SEM (cell line): ENCODE data around the gene CCDC146.

GRCh38 chr7:76185222-76186056, 16.3 kb upstream of the SRRM3 start:
- PRO-cap: no peak

GRCh38 chr7:76233709-76234654, 32.3 kb downstream of the SRRM3 start:
- PRO-cap: no peak

- PRO-cap: no peak
Observed at GRCh38 chr7:76282429-76283190, 19.9 kb upstream of the HSPB1 start.

GRCh38 chr7:76291385-76292457, 10.8 kb upstream of the HSPB1 start:
- PRO-cap: bidirectional peak, plus-strand start at chr7:76291832, minus-strand start at chr7:76291684; unidirectional peak, minus-strand start at chr7:76292273

- PRO-cap: bidirectional peak, plus-strand start at chr7:76318304, minus-strand start at chr7:76318042; bidirectional peak, plus-strand start at chr7:76318824, minus-strand start at chr7:76318797; unidirectional peak, minus-strand start at chr7:76318868
Observed at GRCh38 chr7:76318153-76319341, 16.1 kb downstream of the HSPB1 start.

GRCh38 chr7:76328394-76329213, 26.1 kb downstream of the HSPB1 start:
- PRO-cap: no peak

DNA sequence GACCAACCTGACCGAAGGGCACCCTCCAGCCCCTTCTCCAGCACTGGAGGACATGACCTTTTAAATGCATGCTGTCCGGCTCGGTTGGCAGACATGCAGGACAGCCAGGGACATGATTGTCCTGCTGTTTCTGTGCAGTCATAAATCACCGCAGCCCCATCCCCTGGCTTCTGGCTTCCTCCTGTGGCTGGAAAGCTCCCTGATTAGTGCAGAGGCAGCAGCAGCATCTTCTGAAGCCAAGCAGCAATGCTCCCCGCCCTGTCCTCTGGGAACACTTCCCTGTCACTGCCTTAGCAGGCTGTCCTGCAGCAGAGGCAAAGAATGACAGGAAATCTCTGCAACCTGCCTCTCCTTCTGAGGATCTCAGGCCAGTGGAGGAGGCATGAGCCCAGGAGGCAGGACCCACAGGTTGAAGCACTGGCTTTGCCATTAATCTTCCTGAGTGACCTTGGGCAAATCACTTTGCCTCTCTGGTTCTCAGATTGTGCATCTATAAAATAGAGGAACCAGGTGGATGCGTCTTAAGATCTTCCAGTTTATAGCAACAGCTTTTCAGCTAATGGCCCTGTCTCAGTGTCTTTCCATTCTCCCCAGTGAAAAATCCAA, 7.2 kb upstream of the YWHAG start:
- PRO-cap: no peak

GRCh38 chr7:76373107-76373626, 14.4 kb upstream of the YWHAG start:
- PRO-cap: no peak

DNA sequence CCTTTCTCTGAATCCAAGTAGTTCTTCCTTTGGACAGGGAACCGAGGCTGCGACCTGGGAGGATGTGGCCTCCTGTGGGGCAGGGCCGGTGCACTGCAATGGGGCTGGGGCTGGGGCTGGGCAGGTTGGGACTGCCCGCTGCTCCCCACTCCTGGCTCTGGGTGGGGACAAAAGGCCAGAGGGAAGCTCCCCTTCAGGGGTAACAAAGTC, 853 bp downstream of the UPK3B start:
- PRO-cap: no peak

DNA sequence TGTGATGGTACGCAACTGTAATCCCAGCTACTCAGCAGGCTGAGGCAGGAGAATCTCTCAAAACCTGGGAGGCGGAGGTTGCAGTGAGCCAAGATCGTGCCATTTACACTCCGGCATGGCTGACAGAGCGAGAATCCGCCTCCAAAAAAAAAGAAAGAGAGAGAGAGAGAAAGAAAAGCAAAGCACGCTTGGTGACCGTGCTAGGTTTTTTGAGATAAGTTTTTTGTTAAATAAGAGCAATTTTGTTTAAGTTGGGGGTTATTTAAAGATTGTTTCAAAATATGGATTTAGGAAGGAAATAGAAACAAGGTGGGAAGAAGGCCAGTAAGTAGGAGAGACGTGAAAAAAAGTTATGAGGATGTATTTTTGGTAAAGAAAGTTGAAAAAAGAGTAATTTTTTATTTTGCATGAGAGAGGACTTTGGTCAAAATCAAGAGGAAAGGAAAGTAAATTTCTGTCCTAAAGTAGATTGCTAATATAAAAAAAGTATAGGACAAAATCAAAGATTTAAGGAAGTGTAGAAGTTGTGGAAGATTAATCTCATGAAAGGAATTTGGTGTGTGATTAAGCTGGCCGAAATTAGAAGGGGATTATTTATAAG, 3.3 kb downstream of the POMZP3 start:
- PRO-cap: no peak

DNA sequence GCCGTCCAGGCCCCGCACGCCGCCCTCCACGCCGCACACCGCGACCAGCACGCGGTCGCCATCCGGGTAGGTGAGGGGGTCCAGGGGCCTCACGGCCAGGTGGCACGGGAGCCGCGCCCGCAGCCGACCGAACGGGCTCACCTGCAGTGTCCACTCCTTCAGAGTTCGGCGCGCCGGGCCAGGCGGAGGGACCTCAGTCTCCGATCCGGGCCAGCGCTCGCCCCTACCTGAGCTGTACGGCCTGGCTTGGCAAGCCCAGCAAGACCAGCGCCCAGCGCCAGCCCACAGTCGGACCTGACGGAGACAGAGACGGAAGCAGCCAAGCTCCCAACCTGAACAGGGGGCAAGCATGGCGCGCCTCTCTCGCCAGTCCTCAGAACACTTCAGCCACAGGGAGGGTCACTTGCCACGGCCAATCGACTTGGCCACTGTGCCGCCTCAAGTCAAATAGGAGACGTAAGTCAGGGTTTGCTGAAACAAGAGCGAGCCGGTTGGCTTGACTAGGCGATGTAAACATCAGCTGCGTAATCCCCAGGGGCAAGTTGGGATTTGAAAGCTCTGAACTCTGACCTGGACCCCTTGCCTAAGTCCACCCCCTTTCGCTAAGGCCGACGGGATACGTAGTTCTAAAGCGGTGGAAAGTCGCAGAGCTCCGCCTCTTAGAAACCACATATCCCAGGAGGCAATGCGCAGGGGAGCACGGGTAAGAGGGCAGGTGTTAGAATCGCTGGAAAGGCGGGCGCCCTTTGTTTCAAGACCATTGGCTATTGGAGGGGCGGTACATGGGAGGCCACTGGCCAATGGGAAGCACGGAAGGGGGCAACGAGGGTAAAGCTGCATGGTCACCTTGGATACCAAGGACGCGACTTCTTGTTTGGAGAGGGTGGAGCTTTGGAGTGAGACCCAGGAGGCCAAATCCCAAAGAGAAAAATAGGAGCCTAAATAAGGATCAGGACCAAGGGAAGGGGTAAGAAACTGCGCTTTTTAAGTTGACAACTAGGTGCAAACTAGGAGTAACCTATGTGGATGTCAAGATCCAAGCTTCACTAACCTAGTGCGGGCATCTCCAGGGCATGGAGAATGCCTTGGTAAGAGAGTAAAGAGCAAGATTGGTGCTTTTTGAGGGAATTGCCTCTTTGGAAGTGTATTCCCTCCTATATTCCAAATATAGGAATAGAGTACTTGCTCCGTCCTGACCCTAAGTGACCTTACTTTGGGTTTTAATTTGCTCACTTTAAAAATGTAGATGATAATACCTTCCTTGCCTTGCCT, at the start of gene CCDC146:
Gene CCDC146, plus strand, starts transcription at position 850 of the 1,272 bp plus-strand sequence.
- PRO-cap: no peak

GRCh38 chr7:77337967-77338665, 78.0 kb downstream of the GSAP start:
- PRO-cap: no peak

DNA sequence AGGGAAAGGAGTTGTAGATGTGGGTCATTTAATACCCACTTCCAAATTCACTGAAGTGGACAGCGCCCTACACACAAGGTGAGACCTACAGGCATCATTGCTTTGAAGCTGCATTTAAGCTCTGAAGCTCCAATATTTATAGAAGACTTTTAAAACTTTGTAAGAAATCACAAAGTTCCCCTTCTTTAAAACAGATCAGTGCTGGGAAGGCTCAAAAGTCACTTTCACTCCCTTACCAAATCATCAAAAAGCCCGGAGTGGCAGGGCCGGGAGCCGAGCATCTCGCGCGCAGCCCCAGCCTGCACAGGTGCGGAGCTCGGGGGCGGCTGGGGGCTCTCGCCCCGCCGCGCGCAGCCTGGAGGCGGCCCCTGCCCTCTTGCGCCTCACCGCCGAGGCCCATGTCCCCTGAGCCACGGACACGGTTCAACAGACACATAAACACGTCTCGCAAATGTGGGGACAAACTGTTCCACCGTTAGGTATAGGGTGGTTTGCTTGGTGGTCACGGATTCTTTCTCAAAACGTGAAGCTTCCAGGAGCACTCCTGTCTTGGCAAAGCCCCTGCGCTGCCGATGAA, 790 bp downstream of the GSAP start:
- PRO-cap: no peak

- PRO-cap: bidirectional peak, plus-strand start at chr7:77538071, minus-strand start at chr7:77537941; unidirectional peak, minus-strand start at chr7:77538138
Observed at GRCh38 chr7:77537795-77538176, 691 bp downstream of the PTPN12 start.

DNA sequence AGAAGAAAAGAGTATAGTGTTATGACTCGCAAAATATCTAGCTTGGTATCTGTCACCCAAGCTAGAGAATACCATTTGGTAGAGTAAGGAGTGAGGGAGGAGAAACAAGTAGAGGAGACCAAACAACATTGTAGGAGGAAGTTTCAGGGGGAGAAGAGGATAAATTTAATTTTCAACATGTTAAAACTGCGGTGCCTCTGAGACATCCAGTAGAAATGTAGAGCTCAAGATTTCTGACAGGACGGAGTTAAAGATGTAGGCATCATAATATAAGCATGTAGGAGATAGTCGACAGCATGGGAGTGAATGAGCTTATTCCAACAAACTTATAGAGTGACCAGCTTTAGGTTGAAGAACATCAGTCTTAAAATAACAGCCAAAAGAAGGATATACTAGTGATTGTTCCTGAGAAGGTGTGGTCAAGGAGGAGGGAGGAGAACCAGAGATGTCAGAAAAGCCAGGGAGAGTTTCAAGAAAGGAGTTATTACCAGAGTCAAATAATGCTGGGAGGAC, 5.6 kb downstream of the PTPN12 start:
- PRO-cap: no peak

DNA sequence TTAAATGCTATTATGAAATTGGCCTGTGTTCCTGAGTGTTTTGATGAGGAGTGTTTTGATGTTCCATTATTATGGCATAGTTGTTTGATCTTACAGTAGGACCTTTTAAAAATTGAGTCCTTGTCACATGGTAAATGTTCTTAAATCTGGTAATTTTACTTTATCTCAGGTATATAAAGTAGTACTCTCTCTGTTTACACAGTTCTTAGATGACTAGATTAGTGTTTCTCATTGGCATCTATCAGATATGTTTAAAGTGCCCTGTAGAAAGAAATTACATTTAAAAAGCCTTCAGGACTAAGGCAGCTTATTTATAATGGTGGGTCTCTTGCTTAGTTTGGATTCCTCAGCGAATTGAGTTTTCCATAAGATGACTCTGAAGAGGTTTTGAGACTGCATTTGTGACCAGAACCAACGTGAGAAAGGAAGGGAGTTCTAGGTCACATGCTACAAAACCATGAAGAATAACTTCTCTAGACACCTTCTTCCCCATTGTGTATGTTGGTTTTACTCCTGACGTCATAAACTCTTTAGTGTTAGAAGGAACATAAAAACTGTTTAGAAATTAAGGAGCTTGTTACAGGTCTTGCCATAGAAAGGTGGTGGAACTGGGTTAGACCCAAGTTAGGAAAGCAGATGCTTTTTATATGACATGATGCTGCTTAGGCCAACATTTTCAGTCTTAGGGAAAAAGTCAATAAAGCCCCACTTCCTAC, 11.0 kb downstream of the PTPN12 start:
- PRO-cap: no peak

- PRO-cap: no peak
Observed at GRCh38 chr7:77601360-77602253, 64.5 kb downstream of the PTPN12 start.

DNA sequence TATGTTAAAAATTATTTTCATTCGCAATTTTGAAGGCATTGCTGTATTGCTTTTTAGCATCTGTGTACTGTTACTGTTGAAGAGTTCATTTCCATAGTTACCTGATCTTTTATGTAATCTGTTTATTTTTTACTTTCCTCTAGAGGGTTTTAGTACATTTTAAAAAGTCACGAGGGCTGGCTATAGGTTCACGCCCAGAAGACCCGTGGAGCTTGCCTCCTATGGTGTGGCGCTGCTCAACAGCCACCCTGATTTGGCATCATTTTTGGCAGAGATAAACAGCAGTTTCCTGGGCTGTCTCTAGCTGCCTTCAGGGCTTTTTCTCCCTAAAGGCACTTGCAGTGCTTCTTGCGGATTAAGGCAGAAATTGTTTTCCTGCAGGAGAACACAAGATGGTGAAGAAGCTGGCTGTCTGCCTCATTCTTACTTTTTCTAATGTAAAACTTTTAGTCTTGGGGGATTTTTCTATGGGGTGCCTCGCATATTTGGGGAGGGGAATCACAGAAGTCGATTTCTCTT, 32.1 kb downstream of the RSBN1L start:
- PRO-cap: no peak

GRCh38 chr7:78020108-78020385, 221.8 kb upstream of the TMEM60 start:
- PRO-cap: bidirectional peak, plus-strand start at chr7:78020262, minus-strand start at chr7:78020261

DNA sequence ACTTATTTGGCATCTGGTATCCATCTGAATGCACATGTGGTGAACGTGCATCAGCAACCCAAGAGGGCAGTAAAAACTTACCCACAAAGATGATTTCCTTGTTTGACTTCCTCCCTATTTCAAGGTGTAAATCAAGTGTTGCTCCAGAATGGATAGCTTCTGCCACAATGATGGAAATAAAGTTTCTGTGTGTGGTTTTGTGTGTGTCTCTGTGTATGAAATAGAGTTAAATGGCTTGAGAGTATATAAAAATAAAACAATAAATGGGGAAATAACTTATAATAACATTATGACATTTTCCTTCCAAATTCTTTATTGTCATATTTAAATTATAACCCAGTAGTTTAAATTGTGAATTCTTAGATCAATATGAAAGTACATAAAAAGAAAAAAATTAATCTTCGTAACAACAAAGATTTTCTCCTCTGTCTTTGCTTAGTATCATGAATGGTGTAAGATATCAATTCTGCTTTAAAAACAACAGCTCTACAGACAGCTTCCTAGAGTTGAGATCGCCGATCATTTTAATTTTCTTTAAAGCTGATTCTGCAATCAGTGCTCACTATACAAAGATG, 500.1 kb downstream of the MAGI2 start:
- PRO-cap: no peak